Temporal lobe (tissue), 2 donors: ENCODE measurements around a stretch of chr7.

DNA sequence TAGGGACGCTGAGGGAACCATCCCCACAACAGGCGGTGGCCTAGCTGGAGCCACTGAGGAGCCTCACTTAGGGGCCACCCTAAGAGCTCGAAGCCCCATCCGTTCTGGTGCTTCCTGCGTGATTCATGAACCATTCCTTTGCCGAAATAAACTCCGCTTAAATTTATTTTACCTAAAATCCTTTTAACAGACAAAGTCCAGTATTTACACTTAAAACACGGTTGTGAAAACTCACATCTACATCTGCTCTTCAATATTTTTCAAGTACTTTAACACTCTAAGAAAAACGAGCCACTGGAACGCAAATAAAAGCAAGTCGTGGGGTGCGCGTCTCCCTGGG, 161.9 kb upstream of the FAM20C start:
- RAMPAGE, long total RNA = no peak

- RAMPAGE, long total RNA = no peak
Measured at GRCh38 chr7:65631-65981, 126.8 kb upstream of the FAM20C start.

DNA sequence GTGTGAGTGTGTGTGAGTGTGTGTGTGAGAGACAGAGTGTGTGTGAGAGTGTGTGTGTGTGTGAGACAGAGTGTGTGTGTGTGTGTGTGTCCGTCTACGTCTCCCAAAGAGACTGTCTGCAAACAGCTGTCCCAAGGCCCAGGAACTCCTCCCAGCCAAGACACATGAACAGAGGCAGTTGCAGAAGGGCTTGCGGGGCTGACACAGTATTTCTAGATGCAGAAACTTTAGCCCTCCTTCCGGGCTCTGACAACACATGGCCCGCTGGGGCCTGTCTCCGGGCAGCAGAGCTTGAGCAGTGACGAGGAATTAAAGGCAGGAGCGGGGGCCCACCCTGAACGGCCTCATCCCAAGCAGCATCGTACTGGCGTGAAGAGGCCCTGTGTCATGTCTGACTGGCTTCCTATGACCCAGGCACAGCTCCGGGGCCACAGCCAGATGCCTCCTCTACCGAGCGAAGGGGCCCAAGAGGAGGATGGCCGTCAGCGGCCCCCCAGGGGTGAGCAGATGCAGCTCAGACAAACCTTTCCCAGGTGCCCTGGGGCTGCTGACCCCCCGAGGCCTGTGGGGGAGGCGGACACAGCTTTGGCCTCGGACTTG, 24.4 kb downstream of the FAM20C start:
- RAMPAGE, long total RNA = no peak

- RAMPAGE, long total RNA = no peak
Measured at GRCh38 chr7:230853-231450, 38.6 kb downstream of the FAM20C start.

DNA sequence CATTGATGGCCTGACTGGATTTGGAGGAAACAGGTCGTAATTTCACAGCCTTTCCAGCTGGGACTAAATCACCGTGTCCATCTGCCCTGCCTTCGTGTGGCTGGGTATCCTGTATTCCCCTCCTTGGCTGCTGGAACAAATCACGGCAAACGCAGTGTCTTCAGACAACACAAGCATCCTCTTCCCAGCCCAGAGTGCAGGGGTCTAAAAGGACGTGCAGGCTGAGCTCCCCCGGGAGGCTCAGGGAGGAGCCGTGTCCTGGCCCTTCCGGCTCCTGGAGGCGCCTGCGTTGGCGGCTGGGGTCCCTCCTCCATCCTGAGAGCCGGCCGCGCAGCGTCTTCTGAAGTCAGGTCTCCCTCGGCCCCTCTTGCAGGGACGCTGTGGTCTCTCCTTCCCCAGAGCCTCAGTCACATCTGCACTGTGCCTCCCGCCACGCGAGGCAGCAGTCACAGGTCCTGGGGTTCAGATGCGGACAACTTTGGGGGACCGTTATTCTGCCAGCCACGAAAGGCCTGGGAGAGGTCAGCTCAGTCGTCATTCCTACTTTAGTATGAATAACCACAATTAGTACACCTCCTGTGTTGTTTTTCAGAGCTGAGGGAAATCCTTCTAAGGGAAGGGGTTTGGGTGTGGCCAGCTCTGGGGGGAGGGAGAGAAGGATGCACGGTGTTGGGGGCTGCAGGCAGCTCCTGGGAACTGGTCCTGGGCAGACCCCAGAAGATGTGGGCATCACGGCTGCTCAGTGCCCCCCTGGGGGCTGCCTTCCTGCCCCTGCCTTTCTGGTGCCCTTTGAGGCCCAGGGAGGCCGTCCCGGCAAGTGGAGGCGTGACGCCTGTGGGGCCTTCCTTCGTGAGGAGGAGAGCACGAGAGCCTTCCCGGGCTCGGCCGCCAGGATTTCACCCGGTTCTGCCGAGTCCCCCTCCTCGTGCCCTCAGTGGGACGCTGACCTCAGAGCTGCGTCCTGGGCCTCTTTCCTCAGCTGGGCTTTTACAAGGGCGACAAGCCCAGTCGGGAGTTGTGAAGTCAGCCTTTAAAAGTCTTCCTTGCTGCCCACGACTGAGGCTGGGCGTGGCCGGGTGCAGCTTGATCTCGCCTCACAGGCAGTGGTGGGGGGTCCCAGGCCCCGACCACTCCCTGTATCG, 41.3 kb downstream of the FAM20C start:
- RAMPAGE, long total RNA = no peak

- RAMPAGE, long total RNA = no peak
Measured at GRCh38 chr7:236730-237953, 44.8 kb downstream of the FAM20C start.

DNA sequence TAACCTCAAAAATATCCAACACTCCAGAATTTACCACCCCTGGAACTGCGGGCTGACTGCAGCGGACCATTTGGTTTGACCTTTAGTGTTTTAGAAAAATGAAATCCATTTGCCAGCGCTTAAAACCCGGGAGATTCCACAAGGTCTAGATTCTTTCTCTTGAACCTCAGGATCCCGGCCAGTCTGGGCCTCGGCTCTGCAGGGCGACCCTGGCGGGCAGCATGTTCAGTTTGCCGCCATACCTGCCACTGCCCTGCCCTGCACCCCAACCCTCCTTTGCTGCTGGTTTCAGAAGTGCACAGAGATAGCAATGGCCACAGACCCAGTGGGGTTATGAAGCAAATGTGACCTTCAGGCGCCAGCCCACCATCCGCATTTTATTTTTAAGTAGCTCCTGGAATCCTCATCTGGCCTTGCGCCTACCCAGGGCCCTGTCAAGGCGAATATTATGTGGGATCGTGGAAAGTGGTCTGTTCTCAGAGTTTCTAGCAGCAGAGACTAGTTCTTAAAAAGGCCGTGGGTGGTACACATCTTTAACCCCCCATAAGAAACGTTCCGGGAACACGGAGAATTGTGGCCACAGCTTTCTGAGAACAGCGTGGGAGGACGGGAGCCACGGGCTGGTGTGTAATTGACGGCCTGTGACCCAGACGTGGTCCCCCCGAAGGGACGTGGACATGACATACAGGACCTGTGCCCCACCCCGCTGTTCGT, 45.5 kb upstream of the FOXL3 start:
- RAMPAGE, long total RNA = no peak

DNA sequence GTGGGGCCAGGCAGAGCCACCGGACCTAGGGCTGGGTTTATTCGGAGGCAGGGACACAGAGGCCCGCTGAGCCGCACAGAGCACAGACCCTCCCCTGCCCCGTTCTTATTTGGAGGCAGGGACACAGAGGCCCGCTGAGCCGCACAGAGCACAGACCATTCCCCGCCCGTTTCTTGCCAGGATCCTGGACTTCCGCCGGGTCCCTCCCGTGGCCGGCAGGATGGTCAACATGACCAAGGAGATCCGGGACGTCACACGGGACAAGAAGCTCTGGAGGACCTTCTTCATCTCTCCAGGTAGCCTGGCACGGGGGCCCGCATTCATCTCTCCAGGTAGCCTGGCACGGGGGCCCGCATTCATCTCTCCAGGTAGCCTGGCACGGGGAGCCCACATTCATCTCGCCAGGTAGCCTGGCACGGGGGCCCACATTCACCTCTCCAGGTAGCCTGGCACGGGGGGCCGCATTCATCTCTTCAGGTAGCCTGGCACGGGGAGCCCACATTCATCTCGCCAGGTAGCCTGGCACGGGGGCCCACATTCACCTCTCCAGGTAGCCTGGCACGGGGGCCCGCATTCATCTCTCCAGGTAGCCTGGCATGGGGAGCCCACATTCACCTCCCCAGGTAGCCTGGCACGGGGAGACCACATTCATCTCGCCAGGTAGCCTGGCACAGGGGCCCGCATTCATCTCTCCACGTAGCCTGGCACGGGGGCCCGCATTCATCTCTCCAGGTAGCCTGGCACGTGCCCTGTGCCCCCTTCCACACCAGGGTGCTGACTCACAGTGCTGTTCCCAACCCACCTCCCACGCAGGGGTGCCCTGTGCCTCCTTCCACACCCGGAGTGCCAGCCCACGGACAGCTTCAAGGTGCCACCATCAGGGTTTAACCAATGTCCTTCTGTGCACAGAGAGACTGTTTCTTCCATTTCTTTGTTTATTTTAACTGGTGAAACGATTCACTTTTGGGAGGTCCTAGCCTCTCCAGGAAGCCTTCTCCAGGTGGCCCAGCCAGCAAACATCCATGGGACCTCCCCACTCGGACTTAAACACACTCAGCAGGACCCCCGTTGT, 41.5 kb upstream of the FOXL3 start:
- RAMPAGE, long total RNA = no peak

GRCh38 chr7:418777-419009, 101.0 kb downstream of the PDGFA start:
- RAMPAGE, long total RNA = no peak

GRCh38 chr7:454673-455084, 65.0 kb downstream of the PDGFA start:
- RAMPAGE, long total RNA = no peak

- RAMPAGE, long total RNA = no peak
Measured at GRCh38 chr7:511901-512566, 7.6 kb downstream of the PDGFA start.

- RAMPAGE, long total RNA = no peak
Measured at GRCh38 chr7:516090-516650, 3.5 kb downstream of the PDGFA start.

DNA sequence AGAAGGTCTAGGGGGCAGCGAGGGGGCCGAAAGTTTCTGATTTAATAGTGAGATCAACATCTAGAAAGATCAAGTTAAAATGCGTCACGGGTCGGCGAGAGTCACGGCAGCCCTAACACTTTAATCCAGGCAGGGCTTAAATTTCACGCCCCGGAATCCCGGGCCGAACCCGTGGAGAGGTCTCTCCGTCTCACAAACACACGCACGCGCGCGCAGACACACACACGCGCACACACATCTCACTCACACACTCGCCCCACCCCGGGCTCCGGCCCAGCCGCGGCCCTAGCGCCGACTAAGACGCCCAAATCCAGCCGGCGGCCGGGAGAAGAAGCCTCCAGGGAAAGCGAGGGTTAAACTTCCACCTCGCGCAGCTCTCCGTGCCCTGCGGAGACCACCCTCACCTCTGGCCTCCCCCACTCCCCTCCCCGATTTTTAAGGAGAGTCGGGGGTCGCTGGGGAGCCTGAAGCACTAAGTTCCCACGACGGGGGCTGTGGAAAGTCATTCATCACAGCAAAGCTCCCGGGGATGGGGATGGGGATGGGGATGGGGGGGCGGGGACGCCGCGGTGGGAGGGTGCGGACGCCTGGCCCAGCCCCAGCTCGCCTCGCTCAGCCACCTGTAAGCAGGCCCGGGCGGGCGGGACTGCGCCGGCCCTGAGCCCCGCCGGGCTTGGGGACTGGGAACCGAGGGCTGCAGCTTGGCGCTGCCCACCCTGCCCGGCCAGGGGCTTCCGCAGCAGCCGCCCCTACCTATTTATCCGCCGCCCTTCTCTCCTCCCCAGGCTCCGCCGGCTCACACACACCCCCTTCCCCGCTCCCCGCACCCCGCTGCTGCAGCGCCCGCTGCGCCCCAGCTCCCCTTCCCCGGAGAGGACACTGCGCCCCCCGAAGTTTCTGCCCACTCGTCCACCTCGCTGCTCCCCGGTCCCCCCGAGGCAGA, 1.6 kb downstream of the PDGFA start:
- RAMPAGE, long total RNA = no peak

- RAMPAGE, long total RNA = no peak
Measured at GRCh38 chr7:520563-520841, 856 bp upstream of the PDGFA start.

DNA sequence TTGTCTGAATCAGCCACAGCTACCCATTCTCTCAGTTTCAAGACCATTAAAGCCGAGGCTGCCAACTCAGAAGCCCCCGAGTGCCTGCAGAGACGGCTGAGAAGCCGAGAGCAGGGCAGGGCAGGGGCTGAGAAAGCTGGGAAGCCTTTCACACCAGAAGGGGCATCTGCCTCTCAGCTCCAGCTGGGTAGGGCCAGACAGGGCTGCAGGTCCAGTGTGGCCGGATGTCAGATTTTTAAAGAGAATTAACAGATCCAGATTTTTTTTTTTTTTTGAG, 54.5 kb upstream of the PDGFA start:
- RAMPAGE, long total RNA = no peak

GRCh38 chr7:583554-584502, 64.2 kb upstream of the PDGFA start:
- RAMPAGE, long total RNA = no peak

DNA sequence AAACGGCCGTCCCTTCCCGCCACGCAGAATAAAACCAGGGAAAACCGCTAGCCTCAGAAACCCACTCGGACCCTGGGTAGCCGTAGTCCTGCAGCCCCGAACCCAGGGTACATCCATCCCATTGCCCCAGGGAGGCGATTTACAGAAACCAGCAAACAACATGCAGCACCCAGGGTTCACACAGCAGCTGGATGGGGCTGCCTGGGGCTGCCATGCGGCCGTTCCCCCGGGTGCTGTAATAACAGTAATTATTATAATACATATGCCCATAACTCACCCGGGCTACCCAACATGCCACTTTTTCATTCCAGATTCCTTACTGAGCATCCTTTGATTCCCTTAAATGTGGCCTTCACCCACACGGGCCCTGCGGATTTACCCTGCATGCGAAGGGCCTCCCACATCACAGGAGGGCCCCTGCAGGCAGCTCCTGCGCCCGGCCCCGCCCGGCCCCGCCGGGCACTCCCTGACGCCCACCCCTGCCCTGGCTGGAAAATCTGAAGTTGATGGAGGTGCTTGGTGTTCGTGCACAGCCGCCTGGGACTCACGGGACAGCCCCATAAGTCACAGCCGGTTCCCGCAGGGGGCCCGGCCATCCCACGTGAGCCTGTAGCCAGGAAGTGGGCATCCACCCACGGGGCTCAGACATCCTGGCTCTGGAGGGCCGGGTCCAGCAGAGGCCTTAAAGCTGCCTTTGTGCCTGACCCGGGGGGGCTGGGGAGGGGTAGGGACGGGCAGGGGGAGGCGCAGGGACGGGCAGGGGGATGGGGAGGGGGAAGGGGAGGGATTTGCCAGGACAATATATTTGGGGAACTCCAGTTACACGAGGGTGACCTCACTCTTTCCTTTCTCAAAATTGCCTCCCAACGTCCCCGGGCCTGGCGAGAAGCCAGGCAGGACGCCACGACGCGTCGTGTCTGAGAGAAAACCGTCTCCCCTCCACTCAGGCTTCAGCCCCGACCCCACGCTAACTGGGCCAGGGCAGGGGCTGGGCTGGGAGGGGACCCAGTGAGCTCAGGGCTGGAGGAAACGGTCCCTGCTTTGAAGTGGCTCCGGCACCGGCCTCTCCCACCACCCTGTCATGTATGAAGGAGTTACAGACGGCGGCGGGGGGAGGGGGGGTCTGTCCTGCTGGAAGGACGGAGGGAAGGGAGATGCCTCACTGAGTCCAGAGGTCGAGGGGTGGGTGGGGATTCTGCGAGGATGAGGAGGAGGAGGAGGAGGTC, 81.9 kb upstream of the PDGFA start:
- RAMPAGE, long total RNA = no peak

GRCh38 chr7:607843-608366, 88.3 kb upstream of the PDGFA start:
- RAMPAGE, long total RNA = no peak

DNA sequence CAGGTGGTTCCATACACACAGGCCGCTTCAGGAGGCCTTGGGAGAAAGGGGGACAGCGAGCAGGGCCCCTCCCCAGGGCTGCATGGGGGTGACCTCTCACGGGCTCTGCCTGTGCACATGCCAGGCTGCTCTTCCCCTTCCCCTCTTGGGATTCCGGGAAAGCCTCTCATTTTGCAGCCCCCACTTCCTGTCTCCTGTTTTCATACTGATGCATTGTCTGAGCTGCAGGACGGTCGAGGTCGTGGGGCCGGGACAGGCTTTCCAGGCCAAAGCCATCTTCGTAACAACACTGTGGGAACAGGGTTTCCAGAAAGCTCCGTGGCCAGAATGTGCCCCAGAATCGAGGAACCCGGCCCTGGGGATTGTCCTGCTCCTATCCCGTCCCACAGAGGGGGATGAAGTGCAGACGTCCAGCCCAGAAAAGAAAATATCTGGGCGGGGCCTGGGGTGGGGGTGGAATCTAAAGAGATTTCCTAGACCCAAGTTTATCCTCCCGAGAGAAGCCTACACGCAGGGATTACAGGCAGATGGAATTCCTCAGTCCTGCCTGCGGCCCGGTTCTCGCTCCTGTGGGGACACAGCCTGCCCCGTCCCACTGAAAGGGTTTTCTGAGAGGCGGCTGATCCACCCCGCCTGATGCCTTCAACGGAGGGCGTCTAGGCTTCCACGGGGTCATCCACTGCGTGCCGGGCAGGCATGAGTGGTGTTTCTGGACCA, 29.5 kb upstream of the DNAAF5 start:
- RAMPAGE, long total RNA = no peak

DNA sequence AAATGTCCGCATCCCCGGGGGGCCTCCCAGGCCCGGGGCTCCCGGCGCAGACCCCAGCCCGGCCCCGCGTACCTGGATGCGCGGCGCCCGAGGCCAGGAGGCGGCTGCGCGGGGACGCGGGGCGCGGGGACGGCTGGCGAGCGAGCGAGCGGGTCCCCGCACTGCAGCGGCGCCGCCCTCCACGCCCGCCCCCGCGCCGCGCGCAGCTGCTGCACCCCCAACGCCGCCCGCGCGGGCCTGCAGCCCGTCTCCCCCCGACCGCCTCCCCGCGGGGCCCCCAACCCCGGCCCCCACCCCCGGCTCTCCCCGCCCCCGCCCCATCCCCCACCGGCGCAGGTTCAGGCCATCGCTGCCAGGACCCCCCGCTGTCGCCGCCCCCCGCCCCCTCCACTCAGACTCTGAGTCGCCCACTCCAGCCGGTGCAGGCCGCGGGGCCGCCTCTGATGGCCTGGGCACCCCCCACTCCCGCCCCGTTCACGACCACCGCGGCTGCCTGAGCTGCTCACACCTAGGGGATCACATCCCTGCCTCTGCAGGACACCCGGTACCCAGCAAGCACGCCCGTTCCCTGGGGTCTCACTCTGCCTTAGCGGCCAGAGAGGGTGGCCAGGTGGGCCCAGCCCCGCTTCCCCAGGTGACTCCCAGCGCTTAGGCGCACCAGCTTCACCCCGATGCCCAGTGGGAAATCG, 14.0 kb upstream of the DNAAF5 start:
- RAMPAGE, long total RNA = start-site peak on the minus strand centred at position 116 of the sequence, 40 bp wide, 130 and 244 reads in 2 replicates; start-site peak on the minus strand centred at position 569 of the sequence, 99 bp wide, 11 and 28 reads in 2 replicates